GM23338 (cell line): ENCODE data around the gene CXorf38.

DNA sequence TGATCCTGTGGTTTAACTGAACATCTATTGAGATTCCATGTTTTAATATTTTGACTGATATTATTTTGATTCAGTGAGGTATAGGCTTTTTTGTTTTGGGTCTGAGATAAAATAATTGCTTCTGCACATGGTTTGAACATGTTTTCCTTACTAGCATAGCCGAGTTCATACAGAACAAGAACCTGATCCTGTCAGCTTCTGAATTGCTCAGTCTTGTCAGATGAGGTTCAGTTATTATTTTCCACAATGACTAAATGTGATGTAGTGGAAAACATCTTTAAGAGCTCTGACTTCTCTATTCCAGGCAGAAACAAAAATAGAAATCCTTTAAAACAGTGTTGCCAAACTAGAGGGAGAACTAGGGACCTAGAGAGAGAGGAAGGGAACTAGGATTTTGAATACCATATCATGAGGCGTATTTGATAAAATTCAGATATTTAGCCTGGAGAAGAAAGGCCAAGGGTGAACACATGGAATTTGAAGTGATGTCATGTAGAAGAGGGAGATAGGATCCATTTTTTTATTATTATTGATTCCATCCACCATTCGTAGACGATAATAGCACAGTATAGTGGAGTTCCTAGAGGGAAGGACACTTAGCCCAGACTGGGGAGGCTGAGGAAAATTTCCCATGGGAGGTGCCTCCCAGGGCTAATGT is 2.1 kb downstream of the ATP6AP2 start:
- PRO-cap = no peak
- RAMPAGE, long total RNA = no peak

DNA sequence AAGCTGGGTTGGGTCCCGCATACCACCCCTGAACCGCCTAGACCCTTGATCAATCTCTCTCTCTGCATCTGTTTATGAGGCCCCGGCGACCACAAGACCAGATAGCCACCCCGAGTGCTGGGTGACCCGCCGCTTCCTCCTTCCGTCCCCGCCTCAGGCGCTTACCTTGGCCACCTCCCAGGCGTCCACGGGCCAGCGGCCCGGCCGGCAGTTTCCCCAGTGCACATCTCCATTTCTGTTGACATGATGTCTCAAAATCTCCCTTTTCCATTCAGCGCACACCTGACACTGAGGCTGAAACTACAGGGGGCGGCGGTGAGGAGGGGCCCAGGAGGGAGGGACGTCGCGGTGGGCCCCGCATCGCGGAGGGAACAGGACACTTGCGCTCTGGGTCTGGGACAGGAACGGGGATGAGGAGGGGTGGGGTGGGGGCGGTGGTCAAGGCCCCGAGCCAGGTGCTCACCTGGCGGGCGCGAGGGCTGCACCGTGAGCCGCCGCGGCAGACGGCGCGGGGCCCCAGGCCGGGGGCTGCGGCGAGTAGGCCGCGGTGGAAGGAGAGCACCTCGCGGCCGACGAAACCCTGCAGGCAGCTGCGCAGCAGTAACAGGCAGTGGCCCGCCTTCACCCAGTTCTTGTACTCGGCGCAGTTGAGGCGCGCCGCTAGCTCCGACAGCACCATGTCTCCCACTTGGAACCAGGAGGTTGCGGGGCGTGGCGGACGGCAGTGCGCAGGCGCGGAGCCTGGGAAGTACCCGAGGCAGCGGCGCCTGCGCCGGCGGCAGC is at the start of gene CXorf38:
Gene CXorf38 (minus strand): TSS at position 720 of the 783 bp plus-strand sequence.
- PRO-cap = bidirectional peak, plus-strand start at position 454 of the sequence, minus-strand start at position 412 of the sequence; bidirectional peak, plus-strand start outside the sequence, minus-strand start at position 603 of the sequence
- RAMPAGE, long total RNA = no peak

DNA sequence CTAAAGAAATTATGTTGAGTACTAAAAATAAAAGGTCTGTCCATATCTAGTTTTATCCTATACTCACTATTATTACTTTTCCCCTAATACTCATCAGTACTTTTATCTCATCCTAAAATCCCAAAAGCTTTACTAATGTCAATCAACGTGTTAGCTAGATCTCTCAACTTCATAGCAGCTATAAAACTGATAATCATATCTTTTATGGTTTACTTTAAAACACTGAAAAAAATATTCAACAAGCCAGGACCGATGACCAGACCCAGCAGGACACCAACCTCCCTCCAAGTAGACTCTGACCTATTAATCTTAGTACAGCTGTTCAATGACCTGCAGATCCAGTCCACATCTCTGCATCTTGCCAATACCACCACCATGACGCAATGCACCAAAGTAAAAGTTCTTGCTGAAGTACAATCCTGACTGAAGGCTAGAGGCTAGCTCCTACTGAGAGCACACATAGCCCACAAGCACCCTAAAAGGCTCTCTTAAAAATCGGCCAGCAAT is 7.8 kb downstream of the MED14 start:
- PRO-cap = no peak
- RAMPAGE, long total RNA = no peak

DNA sequence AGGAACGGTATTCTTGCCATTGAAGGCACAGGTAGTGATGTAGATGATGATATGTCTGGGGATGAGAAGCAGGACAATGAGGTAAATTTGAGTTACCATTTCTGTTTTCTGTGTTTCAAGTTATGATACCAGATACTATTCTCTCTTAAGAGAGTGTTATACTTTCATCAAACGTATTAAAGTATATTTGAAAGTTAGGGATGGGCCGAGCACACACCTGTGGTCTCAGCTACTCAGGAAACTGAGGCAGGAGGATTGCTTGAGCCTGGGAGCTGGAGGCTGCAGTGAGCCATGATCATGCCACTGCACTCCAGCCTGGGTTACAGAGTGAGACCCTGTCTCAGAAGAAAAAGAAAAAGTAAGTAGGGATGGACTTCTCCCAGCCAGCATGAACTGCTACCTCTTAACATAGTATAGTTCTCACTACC is 116.0 kb downstream of the USP9X start:
- PRO-cap = no peak
- RAMPAGE, long total RNA = no peak

- PRO-cap = unidirectional peak, plus-strand start at chrX:41229401
- RAMPAGE, long total RNA = no peak
Measured at GRCh38 chrX:41229112-41229726, 104.7 kb upstream of the DDX3X start.

GRCh38 chrX:41350054-41351056 is 16.4 kb downstream of the DDX3X start:
- PRO-cap = no peak
- RAMPAGE, long total RNA = no peak

GRCh38 chrX:41382995-41383765 is 49.2 kb downstream of the DDX3X start:
- PRO-cap = no peak
- RAMPAGE, long total RNA = no peak

- PRO-cap = no peak
- RAMPAGE, long total RNA = no peak
Measured at GRCh38 chrX:41578193-41578632, 110.6 kb upstream of the GPR34 start.

GRCh38 chrX:41720585-41721001 is 3.4 kb upstream of the GPR82 start:
- PRO-cap = no peak
- RAMPAGE, long total RNA = no peak

GRCh38 chrX:41921287-41921948 is 1.9 kb downstream of the CASK start:
- PRO-cap = no peak
- RAMPAGE, long total RNA = no peak

- PRO-cap = no peak
- RAMPAGE, long total RNA = no peak
Measured at GRCh38 chrX:42027514-42028183, 104.3 kb upstream of the CASK start.

GRCh38 chrX:42948613-42949039 is 170.7 kb upstream of the PPP1R2C start:
- PRO-cap = no peak
- RAMPAGE, long total RNA = no peak

DNA sequence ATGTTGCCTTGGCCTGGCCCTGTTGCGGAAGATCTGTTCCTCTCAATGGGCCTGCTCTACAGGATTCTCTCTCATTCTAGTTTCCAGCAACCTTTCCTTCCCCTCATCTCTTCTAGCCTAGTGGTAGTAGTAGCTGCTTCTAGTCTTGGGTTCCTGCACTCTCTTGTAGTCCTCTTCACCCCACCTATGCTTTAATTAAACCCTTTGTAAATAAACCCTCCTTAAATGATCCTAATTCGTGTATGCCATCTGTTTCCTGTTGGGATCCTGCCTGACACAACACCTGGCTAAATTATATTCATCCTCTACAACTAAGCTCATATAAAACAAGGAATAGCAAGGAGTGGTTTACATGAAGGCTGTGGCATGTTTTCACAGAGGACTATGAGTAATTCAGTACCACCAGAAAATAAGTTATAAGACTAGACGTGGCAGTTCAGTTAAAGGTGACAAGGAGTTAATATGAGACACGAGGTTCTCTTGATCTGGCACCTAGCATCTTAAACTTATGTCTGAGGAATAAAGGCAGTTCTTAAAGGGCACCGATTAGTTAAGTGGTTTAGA is 95.6 kb upstream of the MAOA start:
- PRO-cap = no peak
- RAMPAGE, long total RNA = no peak

- PRO-cap = bidirectional peak, plus-strand start at chrX:43618667, minus-strand start at chrX:43618548
- RAMPAGE, long total RNA = no peak
Measured at GRCh38 chrX:43618491-43618826, 37.6 kb upstream of the MAOA start.

- PRO-cap = bidirectional peak, plus-strand start at chrX:43654648, minus-strand start at chrX:43654426; bidirectional peak, plus-strand start at chrX:43654932, minus-strand start at chrX:43654867
- RAMPAGE, long total RNA = no peak
Measured at GRCh38 chrX:43654531-43655182, 1.4 kb upstream of the MAOA start.

GRCh38 chrX:43699971-43700646 is 44.0 kb downstream of the MAOA start:
- PRO-cap = no peak
- RAMPAGE, long total RNA = no peak

- PRO-cap = no peak
- RAMPAGE, long total RNA = no peak
Measured at GRCh38 chrX:43881273-43882128, 749 bp downstream of the MAOB start.

DNA sequence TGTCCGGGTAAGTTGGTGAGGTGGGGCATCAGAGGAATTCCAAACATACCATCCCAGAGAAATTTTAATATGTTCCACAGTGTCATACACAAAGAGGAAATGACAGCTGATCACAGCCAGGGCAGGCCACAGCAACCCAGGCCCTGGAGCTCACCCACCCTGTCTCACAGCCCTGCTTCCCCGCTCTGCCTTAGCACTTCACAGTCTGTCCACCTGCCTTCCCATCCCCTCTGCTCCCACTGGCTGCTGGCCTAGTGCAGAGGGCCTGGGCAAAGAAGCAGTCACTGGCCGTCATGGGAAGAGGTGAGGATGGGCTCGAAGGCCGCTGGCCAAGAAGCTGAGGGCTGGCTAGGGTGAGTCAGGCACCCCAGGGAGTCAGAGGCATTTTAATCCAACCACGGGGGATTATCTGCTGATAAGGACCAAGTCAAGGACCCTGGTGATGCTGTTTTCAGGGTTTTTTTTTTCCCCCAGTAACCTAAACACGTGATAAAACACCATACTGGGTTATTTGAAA is 3.1 kb downstream of the NDP start:
- PRO-cap = no peak
- RAMPAGE, long total RNA = no peak

- PRO-cap = no peak
- RAMPAGE, long total RNA = no peak
Measured at GRCh38 chrX:44245662-44246033, 97.8 kb downstream of the EFHC2 start.

- PRO-cap = no peak
- RAMPAGE, long total RNA = no peak
Measured at GRCh38 chrX:44314127-44314623, 29.3 kb downstream of the EFHC2 start.